LHCN-M2 (cell line): Measurements from ENCODE around the gene PLXDC2.

- RAMPAGE, long total RNA: no peak
Measured at GRCh38 chr10:18539257-18539658, 112.1 kb downstream of the NSUN6 start.

DNA sequence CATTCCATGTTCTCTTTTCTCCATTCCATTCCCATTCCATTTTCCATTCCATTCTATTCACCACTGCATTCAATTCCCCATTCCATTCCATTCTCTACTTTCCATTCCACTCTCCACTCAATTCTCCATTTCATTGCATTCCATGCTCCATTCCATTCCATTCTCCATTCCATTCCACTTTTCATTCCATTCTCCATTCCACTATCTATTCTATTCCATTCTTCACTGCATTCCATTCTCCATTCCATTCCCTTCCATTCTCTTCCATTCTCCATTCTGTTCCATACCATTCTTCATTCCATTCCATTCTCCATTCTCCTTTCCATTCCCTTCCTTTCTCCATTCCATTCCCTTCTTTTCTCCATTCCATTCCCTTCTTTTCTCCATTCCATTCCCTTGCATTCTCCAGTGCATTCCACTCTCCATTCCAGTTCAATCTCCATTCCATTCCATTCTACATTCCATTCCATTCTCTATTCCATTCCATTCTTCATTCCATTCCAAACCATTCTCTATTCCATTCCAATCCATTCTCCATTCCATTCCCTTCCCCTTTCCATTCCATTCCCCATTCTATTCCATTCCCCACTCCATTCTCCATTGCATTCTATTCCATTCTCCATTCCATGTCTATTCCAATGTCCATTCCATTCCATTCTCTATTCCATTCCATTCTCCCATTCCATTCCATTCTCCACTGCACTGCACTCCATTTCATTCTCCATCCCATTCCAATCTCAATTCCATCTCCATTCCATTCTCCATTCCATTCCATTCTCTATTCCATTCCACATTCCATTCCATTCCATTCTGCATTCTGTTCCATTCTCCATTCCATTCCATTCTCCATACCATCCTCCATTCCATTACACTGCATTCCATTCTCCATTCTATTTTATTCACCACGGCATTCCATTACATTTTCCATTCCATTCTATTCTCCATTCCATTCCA lies 80.2 kb downstream of the NSUN6 start:
- RAMPAGE, long total RNA: no peak

DNA sequence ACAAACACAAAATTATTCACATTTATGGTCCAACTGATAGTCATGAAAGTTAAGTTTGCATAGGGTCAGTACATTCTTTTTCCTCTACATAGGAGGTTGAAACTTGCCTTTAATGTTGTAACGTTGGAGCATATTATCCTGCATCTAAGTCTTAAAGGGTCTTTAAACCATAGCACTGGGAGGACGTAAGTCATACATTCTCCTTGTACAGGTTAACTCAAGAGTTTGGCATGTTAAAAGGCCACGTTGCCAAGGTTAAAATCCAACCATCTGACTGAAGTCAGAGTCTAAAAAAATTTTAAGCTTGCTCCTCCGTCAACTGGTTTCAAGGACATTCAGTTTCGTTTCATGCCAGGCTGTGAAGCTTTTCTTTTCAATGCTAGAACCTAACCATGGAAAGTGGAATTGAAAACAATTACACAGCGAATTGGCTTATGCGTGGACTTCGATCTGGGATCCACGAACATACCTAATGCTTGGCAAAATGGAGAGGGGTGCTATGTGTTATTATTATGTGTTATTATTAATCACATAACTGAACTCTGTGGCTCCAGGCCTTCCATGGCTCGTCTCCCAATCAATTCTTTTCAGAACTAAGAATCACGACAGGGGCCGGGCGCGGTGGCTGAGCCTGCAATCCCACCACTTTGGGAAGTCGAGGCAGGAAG lies 985 bp upstream of the ARL5B start:
- RAMPAGE, long total RNA: no peak

GRCh38 chr10:19815753-19816006 lies 552 bp upstream of the PLXDC2 start:
- RAMPAGE, long total RNA: no peak

GRCh38 chr10:19816369-19817100 lies at the start of gene PLXDC2:
TSS of gene PLXDC2 (plus strand) at chr10:19816432.
- RAMPAGE, long total RNA: no peak

DNA sequence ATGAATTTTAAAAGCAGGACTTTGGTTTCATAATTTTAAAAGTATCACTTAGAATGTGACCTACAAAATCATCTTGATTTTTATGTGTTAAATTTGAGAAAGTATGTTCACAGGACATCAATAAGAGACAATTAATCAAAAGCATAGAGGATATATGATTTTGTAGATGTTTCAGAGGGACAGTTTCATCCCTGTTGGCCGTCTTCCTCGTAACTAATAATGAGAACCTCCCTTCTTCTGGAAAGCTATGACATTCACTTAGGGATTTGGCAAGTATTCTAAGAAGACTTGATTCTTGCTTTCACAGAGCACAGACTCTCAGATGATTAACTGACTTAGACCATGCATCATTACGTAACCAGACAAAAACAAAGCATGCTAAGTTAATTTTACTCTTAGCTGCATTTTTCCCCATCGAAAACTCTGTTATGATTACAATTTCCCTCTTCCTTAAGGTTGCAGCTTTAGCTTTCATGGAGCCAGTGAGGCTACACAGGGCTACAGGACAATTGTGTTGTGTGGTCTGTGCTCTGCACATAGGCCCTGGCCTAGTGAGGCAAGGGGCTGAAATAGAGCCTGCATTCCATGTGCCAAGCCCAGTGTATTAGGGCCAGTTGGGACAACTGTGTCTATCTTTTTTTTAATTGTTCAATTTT lies 105.1 kb downstream of the PLXDC2 start:
- RAMPAGE, long total RNA: no peak

DNA sequence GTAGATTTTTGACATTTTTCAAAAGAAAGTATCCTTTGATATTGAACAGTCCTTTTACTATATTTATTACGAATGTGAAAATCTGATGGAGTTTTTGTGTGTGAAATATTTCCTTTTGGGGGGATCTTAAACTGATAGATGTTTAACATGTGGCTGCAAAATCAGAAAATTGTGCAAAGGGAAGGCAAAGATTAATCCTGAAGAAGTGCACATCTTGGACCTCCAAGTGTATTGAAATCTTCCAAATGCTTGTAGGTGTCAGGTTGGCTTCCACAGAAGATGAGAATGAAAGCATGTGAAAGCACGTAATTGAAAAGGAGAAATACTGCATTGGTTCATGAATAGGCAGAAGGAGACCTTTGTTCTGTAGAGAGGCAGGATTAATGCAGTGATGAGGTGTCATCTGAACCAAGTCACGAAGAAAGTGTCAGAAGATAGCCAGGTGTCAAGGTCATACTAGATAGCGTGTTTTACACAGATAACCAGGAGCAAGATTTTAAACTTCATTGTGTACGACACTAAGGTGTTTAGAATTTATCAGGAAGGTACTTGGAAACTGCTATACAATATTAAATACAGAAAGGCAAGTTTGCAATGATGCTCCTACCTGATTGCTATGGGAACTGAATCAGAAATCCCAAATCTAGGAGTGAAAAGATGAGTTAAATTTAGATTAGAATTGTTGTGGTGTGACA lies 193.2 kb downstream of the PLXDC2 start:
- RAMPAGE, long total RNA: no peak

GRCh38 chr10:20085697-20085923 lies 269.4 kb downstream of the PLXDC2 start:
- RAMPAGE, long total RNA: no peak

DNA sequence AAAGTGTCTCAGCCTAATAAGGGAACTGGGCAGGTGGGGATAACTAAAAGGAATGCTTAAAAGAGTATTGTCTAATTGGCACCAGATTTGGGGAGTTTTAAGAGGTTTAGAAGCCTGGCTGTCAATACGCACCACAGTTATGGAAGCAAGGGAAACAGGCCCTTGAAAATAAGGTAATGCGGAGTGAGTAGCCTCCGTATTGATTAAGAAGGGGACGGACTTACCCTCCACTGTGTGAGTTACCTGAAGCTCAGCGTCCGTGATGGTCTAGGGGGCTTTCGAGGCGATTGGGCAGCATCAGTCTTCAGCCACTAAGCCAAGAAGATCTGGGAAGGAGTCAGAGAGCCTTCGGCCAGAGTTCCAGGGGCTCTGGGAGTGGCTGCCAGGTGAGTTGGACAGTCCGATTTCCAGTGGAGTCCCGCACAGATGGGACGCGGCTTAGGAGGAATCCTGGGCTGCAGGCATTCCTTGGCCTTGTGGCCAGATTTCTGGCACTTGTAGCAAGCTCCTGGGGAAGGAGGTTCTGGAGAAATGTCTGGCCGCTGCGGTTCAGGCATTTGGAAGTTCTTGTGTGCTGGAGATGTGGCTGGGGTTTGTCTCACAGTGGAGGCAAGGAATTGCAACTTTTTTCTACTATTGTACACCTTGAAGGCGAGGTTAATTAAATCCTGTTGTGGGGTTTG lies 306.0 kb downstream of the PLXDC2 start:
- RAMPAGE, long total RNA: no peak

- RAMPAGE, long total RNA: no peak
Measured at GRCh38 chr10:20123692-20124504, 307.7 kb downstream of the PLXDC2 start.

- RAMPAGE, long total RNA: no peak
Measured at GRCh38 chr10:20370014-20371237, 526.7 kb downstream of the NEBL start.

DNA sequence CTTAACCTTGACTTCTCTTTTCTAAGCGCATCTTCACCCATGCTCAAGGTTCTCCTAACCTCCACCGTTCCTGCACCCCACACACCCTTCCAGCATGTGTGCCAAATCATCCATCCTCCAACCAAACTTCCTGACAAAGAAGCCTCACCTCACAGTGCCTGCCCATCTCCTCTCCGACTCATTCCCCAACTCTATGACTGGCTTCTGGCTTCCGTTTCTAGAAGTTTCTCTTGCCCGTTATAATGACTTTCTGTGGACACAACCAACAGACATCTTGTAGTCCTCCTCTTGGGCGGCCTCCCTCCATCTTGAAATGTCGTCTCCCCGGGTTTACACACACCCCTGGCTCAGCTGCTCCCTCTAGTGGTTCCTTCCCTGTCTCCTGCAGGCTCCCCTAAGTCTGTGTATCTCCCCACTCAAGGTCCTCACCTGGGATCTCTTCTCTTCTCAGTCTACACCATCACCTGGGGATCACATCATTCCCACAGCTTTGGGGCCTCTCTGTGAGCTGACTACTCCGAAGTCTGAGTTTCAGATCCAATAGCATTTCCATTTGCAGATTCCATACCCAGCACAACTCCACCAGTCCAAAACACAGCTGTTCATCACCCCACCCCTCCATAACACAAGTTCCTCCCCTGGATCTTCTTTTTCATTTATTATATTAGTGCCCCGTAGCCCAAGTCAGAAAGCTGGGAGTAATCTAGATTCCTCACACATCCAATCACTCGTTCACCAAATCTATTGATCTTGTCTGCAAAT lies 123.5 kb upstream of the NEBL start:
- RAMPAGE, long total RNA: no peak

- RAMPAGE, long total RNA: no peak
Measured at GRCh38 chr10:21134922-21135601, 238.0 kb upstream of the NEBL start.

GRCh38 chr10:21173758-21174742 lies 276.9 kb upstream of the NEBL start:
- RAMPAGE, long total RNA: no peak

DNA sequence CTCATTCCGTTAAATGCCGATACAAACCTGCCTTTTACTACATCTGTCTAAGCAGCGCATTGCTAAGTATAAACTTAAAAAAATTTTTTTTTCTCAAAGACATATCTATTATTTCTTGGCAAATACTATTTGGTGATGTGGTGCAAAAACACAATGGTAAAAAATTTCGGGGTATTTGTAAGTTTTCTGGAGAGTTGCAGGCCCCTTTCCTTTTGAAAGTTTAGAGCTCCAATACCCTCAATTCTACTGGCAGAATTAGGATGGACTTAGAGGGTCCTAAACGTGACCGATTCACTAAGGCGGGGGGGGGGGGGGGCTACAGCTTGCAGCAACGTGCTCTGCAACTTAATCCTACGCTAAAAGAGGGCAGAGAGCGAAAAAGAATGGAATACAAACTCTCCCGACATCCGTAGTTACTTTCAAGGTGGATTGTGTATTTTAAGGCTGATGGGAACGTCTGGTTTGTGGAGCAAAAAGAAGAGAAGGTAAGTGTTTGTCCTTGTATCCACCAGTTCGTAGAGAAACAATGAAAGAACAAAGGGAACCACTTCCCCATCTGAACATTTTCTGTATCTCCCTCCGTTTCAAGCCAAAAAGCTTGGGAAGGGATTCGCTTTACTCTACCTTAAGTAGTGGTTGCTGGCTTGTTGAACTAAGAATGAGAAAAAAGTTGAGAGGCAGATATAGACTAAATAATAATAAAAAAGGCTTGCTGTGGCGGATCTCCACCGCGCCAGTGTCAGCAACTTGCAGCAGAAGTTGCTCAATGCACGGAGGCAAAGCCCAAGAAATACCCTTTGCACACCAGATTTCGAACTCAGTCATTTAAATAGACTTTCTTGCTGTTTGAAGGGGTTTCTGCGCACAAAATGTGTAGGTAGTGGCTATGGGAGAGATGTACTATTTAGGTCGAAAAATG lies 932 bp downstream of the SKIDA1 start:
- RAMPAGE, long total RNA: no peak

DNA sequence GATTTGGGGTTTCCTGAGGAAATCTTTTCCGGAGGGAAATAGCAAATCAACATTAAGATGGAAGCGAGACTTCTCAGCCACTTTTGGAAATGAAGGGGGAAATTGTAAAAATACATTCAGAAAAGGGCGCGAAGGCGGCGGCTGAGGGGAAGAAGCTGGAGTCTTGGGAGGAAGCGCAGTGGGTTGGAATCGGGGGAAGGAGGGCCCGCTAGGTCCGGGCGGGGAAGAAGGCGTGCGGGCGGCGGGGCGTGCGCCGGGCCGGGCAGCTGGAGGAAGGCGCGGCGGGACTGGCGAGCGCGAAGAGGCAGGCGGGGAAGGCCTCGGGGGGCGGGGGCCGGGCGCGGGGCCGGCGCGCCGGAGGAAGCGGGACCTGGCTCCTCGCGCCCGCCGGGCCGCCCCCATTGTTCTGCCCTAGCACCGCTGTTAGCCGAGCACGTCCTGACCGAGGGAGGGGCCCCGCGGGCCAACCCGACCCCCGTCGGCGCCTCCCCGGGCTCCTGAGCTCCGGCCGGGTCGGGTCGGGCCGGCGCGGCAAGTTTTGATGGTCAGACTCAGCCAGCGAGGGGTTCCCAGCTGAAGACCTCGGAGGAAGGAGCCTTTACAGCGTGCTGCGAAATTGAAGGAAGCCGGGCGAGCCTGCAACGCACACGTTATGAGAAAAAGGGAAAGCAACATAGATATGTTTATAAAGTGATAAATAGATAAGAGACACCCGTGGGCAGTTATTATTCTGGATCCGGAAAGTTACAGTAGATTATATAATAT lies 1.6 kb upstream of the SKIDA1 start:
- RAMPAGE, long total RNA: no peak

DNA sequence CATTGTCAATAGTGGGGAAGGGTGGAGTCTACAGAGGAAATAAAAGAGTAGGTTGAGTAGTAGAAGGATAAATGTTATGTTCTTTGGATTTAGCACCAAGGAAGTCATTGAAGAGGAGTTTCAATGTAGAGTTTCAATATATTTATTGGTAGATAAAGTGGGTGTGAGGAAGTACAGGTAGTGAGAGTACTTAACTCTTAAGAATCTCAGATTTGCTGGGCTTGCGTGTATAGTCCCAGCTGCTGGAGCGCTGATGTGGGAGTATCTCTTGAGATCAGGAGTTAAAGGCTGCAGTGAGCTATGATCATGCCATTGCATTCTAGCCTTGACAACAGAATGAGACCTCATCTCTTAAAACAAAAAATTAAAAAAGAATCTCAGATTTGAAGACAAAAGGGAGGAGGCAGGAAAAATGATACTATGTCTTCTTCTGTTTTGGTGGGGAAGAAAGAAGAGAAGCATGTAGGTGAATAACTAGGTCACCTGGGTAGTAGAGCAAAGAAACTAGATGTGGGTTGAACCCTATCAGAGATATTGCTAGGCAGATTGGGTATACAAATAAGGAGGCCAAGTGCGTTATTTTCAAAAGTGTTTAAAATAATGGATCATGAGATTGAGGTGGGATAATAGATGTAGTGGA lies 95.7 kb downstream of the MLLT10 start:
- RAMPAGE, long total RNA: no peak

GRCh38 chr10:21667045-21668139 lies 133.4 kb downstream of the MLLT10 start:
- RAMPAGE, long total RNA: no peak

- RAMPAGE, long total RNA: no peak
Measured at GRCh38 chr10:21736641-21737802, 203.0 kb downstream of the MLLT10 start.

DNA sequence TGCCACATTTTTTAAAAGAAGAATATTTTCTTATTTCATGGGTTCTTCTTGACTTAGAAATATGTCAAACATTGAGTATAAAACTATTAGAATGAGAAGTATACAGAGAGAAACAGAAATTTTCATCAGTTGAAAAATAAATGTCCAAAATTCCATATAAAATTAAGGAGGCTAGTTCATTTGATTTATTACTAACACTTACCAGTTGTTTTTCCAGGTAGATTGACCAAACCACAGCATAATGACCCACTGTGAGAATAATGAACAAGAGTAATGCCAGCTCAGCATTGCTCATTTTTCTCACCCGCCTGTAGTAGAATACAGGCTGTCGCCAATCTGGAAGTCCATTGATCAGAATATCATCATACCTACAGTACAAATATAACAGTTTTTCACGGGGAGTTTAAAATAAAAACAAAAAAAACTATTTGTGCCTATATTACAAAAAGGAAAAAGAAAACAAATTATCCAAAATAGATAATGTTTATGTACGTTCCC lies 82.9 kb downstream of the DNAJC1 start:
- RAMPAGE, long total RNA: no peak